Measurements from ENCODE around the genes CATSPER3, DCANP1 and CXCL14.

GRCh38 chr5:134967451-134968059, at the start of gene CATSPER3:
CATSPER3 (plus strand) TSS chr5:134967907.
- RRBS, result no CpG with 5 or more reads among the region's 6 CpGs

- RRBS, result no CpG with 5 or more reads among the region's 4 CpGs
Observed at GRCh38 chr5:135138264-135139142, 104.5 kb upstream of the PITX1 start.

GRCh38 chr5:135246666-135247361, 152.2 kb downstream of the MACROH2A1 start:
- RRBS, result 3% methylated on average over 7 of the region's 19 CpGs

DNA sequence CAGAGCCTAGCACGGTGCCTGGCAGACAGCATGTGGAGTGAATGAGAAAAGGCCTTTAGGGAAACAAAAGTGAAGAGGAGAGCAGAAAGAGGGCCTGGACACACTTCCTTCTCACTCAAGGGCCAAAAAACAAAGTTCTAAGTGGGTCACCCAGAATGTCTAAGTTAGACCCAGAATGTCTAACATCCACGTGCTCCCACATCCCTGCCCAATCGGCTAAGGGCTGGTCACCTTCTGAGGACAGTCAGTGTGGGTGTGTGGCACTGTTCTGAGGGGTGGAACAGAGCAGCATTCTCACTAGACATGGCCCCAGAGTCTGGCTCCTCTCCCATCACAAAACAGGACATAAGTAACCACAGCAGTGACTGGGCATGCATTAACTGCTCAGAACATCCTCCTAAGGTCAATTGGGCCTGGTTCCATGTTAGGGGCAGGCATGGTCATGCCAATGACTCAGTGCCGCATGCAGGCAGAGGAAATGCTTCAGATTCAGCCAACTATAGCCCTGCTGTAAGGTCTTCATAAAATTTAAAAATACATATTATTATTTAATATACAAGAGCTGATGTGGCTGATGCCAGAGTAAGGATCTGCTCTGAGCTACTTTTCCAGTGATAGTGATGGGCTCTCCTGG, 13.0 kb downstream of the MACROH2A1 start:
- RRBS, result no CpG with 5 or more reads among the region's 4 CpGs

DNA sequence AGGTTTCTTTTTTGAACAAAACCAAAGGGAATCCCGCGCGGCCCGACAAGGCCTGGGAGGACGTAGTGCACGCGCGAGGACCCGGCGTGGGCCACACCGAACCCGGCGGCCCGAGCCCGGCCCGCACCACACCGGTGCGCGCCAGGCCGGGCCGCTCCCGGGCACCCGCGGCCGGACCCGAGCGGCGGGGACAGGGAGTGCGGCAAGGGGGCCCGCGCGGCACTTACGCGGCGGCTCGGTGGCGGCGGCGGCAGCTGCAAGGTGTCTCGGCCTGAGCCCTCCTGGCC, 253 bp downstream of the MACROH2A1 start:
- RRBS, result no CpG with 5 or more reads among the region's 40 CpGs

GRCh38 chr5:135447150-135447700, at the start of gene DCANP1:
DCANP1 (minus strand) TSS chr5:135447348.
- RRBS, result no CpG with 5 or more reads among the region's 5 CpGs

DNA sequence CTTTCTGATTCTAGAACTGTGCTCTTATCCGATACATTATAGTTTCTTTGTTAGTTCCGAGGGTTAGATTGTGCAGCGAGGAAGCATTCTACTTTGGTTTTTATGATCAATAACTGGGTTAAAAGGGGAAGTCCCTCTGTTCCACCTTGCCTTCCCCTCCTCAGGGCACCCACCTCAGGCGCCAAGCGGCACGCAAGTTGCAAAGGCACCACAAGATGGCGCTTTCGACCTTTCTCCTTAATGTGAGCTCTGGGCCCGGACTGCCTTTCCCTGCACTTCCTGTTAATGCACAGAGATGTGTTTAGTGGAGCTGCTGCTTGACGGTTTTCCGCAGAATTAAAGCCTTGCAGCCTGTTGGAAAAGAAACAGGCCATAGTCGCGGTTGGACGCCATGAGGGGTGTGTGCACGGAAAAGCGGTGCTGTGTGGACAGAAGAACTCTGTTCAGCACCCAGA, 18.0 kb downstream of the CXCL14 start:
- RRBS, result no CpG with 5 or more reads among the region's 16 CpGs

DNA sequence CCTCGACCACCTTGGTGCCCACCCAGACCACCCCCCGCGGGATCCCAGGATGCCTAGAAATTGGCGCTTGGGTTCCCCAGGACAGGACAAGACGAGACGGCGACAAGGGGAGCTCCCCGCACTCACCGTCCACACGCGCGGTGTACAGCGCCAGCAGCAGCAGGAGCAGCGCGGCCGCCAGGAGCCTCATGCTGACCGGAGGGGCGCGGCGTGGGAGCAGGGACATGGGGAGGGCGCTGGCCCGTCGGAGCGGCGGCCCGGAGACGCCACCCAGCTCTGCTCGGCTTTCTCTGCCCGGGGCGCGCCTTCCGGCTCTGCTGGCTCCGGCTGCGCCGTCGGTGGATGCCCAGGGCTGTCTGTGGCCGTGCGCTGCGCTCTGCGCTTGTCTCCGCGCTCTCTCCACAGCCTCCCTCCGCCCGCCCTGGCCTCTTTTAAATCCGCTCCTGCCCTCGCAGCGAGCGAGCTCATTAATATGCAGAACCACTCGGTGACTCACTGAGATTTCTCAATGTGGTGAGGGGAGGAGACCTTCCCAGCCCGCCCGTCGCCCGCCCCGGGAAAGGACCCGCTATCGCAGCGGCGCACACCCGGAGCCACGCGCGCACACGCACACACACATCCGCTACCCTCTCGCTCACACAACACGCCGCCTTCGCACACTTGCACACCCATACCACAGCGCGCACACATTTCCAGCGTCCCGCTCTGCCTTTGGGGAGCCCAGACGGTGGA, at the start of gene CXCL14:
Gene CXCL14, minus strand, starts transcription at position 403 of the 732 bp plus-strand sequence.
- RRBS, result 2% methylated on average over 12 of the region's 73 CpGs

GRCh38 chr5:135602937-135603397, 24.2 kb upstream of the CXCL14 start:
- RRBS, result no CpG with 5 or more reads among the region's 4 CpGs

DNA sequence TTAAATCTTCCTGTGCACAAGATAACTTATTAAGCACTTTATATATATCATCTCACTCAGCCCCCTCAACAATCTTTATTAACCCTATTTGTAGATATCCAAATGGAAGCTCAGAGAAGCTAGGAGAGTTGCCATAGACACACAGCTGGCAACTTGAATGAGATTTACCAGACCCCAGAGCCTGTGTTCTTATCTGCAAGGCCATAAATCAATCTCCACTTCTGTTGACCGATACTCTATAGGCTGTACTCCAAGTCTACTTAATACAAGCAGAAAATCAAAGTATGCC, 5.9 kb upstream of the IL9 start:
- RRBS, result no CpG with 5 or more reads among the region's 1 CpG

DNA sequence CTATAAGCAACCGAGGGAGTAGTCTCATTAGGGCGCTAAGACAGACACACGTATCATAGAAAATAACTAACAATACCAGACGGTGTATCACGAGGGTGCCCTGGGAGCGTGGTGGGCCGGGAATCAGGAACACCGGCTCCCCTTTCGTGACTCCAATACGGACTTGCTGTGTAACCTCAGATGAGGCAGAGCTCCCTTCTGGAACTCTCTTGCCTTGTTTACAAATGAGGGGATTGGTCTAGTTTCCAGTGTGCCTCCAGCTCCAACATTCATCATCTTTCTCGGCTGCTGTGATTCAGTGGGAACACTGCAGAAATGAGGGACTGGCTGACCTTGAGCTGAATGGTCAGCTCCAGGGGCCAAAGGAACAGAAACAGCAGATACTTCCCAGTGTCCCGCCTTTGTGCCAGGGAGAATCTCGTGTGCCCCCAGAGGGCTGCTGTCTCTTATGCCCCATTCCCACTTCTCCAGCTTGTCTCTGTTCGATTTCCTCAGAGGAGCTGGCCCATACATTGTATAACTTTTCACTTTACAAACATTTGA, 22.6 kb upstream of the TGFBI start:
- RRBS, result no CpG with 5 or more reads among the region's 14 CpGs

GRCh38 chr5:136042699-136043384, 14.1 kb downstream of the TGFBI start:
- RRBS, result no CpG with 5 or more reads among the region's 10 CpGs

DNA sequence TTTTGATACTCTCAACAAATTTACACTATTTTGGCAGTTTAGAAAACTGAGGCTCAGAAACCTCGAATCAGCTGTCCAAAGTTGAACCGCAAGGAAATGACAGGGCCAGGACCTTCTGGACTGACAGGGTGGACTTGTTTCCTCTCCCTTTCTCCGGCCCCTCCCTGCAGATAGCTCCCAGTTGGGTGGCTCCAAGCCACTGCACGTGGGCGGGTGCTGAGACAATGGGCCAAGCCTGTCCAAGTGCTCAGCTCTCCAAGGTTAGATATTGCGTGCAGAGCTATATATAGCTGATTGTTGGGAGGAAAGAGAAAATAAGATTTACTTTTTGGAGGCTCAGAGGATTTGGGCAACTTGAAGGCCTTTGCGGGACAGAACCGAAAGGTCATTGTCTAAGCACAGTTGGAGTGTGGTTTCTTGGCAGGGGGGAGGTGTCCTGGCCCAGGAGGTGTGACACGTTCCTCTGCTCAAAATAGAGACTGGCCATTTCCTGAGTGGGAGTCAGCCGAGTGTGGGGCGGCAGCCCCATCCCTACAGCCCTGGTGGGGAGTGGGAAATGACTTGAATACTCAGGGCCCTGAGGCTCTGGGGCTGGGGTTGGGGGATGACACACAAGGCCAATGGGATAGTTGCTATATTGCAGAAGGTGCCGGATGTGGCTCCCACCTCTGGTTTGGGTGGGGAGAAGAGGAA, 44.6 kb upstream of the SMAD5 start:
- RRBS, result no CpG with 5 or more reads among the region's 12 CpGs

GRCh38 chr5:136191392-136192858, 1.0 kb downstream of the SMIM32 start:
- RRBS, result 2% methylated on average over 28 of the region's 134 CpGs

- RRBS, result no CpG with 5 or more reads among the region's 2 CpGs
Observed at GRCh38 chr5:136811674-136812033, 446.3 kb upstream of the TRPC7 start.

DNA sequence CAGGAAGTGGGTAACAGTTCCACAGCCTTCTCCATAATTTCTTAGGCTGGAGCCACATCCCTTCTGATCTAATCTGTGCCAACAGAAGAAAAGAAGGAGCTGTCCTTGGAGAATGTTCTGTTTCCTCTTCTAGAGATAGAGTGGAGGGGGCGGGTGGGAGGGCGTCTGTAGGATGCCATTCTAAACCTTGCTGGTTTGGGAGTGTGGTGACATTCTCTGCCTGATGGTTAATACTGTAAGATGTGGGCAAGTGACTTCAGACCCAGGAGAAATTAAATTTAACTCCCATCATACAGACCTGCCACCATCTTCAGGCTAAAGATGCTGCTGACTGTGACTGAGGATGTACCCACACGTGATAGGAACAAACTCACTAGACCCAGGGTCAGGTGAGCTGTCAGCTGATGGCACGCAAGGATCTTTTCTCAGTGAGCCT, 437.5 kb downstream of the SPOCK1 start:
- RRBS, result no CpG with 5 or more reads among the region's 4 CpGs

- RRBS, result no CpG with 5 or more reads among the region's 11 CpGs
Observed at GRCh38 chr5:137751252-137752560, 2.5 kb downstream of the HNRNPA0 start.

GRCh38 chr5:137870552-137871615, 3.2 kb downstream of the MYOT start:
- RRBS, result no CpG with 5 or more reads among the region's 8 CpGs

DNA sequence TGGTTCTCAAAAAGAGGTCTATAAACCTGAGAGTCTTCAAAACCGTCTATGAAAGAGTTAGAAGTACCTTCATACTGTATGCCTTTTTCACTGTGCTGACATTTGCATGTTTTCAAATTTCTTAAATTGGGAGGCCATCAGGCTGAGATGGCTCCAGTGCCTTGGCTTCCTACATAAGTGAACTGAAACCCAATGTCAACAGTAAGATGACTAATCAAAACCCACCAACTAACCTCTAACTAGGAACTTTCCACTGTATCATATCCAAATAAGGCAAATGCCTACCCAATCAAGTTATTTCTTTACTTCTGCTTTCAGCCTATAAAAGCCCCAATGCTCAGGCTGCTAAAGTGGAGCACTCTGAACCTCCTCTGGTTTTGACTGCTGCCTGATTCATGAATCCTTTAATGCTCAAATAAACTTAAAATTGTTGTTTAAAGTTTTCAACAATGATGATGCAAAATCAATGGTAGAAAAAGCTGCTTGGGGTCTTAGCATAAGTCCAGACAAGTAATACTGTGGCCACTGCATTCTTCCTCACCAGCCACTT, 35.0 kb downstream of the FAM13B start:
- RRBS, result no CpG with 5 or more reads among the region's 1 CpG

GRCh38 chr5:138241698-138242569, 28.8 kb upstream of the CDC23 start:
- RRBS, result 3% methylated on average over 11 of the region's 67 CpGs

All from epithelial cell of esophagus (primary cell).